Jurkat, Clone E6-1 (cell line): ENCODE measurements around a stretch of chr3.

GRCh38 chr3:187862736-187863081, 117.4 kb upstream of the BCL6 start:
- RRBS, result no CpG with 5 or more reads among the region's 17 CpGs

GRCh38 chr3:187955223-187955511, 198.8 kb upstream of the LPP start:
- RRBS, result no CpG with 5 or more reads among the region's 1 CpG

- RRBS, result no CpG with 5 or more reads among the region's 9 CpGs
These were observed 150.6 kb upstream of the LPP start for GRCh38 chr3:188003064-188003985.

- RRBS, result no CpG with 5 or more reads among the region's 11 CpGs
These were observed 76.7 kb upstream of the LPP start for GRCh38 chr3:188077098-188077881.

- RRBS, result no CpG with 5 or more reads among the region's 10 CpGs
These were observed 44.8 kb downstream of the LPP start for GRCh38 chr3:188198586-188199340.

- RRBS, result no CpG with 5 or more reads among the region's 11 CpGs
These were observed 112.1 kb downstream of the LPP start for GRCh38 chr3:188265969-188266643.

GRCh38 chr3:188288145-188288569, 134.2 kb downstream of the LPP start:
- RRBS, result no CpG with 5 or more reads among the region's 8 CpGs

DNA sequence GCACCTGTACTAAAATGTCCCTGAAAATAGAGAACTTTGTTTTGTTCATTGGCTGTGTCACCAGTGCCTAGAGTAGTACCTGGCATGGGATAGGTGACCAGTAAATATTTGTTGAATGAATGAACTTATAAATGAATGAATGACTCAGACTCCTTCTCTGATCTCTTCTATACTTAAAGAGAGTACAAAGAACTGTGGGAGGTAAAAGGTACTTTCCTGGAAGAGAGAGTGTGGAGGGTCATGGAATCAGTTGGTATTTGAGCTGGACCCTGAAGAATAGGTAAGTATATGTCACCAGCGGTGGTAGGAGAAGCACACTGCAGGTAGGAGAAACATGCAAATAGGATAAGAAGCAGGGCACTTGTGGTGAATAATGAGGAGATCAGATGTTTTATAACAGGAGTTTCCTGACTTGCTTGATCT, 149.4 kb downstream of the LPP start:
- RRBS, result no CpG with 5 or more reads among the region's 1 CpG

GRCh38 chr3:188401511-188402020, 247.6 kb downstream of the LPP start:
- RRBS, result no CpG with 5 or more reads among the region's 2 CpGs

GRCh38 chr3:188507374-188507778, 353.4 kb downstream of the LPP start:
- RRBS, result no CpG with 5 or more reads among the region's 6 CpGs

DNA sequence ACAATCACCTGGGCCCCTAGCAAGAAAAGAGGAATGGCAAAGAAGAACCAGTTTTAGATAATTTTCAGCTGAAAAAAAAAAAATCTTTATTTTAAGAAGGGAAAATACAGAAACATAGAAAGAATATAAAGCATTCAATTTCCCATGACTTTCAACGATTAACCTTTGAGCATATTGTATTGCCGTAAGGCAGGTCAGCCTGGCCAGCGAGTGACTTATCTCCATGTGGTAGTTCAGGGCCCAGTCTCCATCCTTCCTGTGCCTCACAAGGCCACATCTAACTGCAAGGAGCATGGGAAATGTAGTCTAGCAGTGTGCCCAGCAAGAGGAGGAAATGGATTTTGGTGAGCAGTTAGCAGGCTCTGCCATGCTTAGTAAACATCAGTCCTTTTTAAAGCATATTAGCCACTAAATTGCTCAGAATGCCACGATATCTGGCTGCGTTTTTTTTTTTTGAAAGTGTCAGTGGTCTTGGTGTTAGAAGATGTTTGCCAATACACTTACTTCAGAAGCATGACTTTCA, 470.4 kb upstream of the TPRG1 start:
- RRBS, result no CpG with 5 or more reads among the region's 5 CpGs

GRCh38 chr3:188720555-188721137, 451.1 kb upstream of the TPRG1 start:
- RRBS, result no CpG with 5 or more reads among the region's 1 CpG

DNA sequence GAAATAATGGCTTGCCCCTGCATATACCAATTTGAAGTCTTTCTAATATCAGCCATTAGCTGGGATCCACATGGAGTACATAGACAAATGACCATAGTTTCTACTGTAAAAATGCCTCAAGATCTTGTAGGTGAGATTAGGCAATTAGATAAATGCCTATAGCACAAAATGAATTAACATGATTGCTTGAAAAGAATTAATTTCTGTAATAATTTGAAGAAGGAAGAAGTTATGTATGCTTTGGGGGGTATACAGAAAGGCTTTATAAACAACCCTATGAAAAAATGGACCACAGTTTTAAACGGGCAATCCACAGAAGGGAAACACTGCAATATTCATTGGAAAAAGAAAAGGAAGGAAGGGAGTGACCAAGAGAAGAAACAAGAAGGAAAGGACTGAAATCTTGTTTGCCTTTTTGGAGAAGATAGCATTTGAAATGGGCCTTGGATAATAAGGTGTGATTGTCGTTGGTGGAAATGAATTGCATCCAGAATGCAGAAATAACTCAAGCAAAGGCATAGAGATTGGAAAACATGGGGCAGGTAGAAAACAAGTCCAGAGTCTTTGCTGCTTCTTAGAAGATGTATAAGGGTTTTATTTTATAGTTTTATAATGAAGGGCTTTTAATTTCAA, 432.7 kb upstream of the TPRG1 start:
- RRBS, result no CpG with 5 or more reads among the region's 2 CpGs

DNA sequence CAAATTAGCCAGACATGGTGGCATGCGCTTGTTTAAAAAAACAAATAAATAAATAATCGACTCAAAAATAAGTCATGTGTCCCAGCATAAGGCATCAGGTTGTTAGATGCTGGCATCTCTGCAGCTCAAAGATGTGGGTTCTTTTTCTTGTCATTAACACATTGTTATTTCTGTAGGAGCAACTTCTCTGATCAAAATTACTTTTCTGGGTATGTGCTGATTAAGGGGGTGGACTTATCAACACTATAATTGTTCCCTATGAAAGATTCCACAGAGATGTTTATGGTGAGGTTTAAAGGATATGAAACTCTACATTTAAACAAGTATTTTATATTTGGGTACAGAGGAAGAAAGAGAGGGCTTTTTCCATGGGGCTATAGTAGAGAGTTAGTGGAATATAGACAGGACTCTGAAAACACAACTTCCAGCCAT, 294.0 kb upstream of the TPRG1 start:
- RRBS, result no CpG with 5 or more reads among the region's 2 CpGs

GRCh38 chr3:188949909-188950601, 221.7 kb upstream of the TPRG1 start:
- RRBS, result no CpG with 5 or more reads among the region's 3 CpGs

- RRBS, result no CpG with 5 or more reads among the region's 4 CpGs
These were observed 193.1 kb upstream of the TPRG1 start for GRCh38 chr3:188978681-188979120.

- RRBS, result no CpG with 5 or more reads among the region's 11 CpGs
These were observed 149.1 kb upstream of the TPRG1 start for GRCh38 chr3:189022726-189022943.

DNA sequence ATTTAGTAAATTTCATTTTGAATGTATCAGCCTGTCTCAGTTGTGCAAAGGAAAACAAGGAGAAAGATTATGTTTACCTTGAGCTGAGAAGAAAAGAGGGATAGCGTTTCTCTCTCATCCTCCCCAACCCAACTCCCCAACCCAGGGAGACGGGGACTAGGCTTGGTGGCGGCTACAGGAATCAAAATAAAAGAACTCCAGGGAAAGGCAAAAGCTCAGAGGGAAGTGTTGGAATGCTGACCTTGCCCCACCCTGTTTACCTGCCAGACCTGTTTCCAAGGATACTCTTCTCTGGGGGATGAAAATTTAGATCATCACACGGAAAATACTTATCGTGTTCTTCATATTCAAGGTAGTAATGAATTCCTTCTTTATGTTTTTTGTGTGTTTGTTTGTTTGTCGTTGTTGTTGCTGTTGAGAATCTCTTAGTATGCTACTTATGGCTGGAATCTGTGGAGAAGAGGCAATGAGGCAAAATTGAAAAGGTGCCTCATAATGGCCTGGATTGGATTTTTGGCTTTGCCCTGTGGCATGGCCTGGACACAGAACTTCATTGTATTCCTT, 11.2 kb upstream of the TPRG1 start:
- RRBS, result no CpG with 5 or more reads among the region's 6 CpGs

DNA sequence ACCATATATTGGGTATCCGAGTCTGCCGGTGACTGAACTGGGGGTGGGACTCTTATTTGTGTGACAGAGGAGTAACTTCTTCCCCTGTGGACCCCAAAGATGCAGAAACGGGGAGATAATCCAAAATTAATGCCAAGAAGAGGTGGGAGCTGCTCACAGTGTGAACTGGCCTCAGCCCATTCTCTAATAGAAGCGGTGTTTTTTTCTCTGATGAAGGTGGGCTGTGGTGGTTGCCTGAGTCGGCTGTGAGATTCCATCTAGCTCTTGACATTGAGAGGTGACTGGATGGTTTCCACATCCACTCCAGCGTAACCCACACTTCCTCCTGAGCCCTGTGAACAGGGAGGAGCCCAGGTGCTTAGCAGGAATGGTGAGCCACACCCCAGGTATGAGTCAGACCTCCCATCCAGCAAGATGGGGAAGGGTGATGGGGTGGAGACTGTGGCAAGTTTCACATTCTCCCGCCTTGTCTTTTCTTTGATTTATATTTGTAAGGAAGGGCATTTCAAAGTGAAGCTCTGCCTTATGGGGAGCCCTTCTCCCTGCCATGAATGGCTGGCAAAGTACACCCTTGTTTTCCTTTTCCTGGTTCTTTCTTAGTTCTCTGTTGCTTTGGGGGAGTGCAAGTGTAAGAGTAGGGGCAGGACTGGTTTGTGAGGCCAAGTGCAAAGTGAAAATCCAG, 4.8 kb upstream of the TPRG1 start:
- RRBS, result no CpG with 5 or more reads among the region's 7 CpGs

DNA sequence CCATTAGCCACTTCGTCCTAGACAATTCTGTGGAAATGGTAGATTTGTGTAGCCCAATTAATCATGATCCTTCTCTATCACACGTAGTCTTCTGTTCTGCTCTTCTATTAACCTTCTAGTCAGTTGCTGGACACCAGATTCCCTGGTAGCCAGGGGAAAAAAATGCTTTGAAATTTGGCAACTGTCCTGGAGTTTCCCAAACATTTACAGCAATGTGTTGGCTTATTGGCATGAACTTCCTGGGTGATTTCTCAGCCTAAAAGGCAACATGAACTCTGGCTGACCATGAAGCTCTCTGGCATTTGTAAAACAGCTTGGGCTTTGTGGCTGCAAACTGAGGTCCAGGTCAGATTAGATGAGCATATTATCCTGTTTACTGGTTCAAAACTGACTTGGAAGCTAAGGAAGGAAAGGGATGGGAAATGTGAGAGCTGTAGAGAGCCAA, 139.1 kb downstream of the P3H2 start:
- RRBS, result no CpG with 5 or more reads among the region's 2 CpGs